B cell (primary cell): ENCODE measurements around a stretch of chr9.

GRCh38 chr9:114168391-114169209 is 13.3 kb downstream of the COL27A1 start:
- PRO-cap = no peak
- CAGE, long polyA plus RNA = no peak

- PRO-cap = no peak
- CAGE, long polyA plus RNA = no peak
These were observed 80.9 kb upstream of the ORM1 start for GRCh38 chr9:114241858-114242503.

DNA sequence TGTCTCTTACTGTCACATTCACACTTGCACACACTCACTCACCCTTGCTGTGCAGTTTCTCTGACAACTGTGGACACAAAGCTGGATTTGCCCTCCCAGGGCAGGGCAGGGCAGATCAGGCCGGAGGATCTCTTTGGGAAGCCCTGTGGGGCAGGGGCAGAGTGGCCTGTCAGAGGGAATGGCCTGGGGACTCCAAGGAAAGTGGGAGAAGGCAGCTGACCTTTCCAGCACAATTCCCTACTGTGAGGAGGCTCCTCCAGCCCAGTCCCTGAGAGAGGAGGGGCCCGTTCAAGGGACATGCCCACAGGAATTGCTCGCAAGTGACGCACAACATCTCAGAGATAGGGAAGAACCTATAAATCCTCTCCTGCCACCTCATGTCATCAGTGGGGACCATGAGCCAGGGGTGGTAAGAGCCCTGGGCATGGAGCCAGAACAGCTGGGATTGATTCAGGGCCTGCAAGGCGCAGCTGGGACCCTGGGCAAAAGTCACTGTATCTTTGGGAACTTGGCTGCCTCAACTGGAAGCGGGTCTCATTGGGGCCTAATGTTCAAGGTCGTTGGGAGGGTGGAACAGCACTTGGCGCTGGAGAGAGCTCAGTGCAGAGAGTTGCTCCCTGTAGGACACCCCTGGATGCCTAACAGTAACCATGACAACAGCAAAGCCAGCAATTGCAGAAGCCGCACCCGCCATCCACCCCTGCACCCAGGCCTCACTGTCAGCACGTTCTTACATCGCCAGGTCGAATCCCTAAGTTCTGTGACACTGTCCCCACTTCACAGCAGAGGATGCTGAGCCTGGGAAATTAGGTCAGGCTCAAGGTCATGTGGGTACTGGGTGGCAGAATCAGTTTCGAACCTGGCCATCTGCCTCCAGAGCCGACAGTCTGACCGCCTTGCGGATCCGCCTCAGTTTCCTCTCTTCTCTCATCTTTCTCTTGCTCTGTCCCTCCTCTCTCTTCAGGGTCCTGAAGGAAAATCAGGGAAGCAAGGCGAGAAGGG is 41.3 kb upstream of the ORM1 start:
- PRO-cap = no peak
- CAGE, long polyA plus RNA = no peak

DNA sequence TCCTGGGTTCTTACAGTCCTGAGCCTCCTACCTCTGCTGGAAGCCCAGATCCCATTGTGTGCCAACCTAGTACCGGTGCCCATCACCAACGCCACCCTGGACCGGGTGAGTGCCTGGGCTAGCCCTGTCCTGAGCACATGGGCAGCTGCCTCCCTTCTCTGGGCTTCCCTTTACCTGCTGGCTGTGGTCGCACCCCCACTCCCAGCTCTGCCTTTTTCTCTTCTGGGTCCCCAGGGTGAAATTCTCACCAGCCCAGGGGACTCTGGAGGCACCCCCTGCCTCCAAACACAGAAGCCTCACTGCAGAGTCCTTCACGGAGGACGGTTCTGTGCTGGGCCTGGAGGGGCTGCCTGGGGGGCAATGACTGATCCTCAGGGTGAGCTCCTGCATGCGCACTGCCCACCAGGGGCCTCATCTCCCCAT is 256 bp downstream of the ORM2 start:
- PRO-cap = no peak
- CAGE, long polyA plus RNA = no peak

DNA sequence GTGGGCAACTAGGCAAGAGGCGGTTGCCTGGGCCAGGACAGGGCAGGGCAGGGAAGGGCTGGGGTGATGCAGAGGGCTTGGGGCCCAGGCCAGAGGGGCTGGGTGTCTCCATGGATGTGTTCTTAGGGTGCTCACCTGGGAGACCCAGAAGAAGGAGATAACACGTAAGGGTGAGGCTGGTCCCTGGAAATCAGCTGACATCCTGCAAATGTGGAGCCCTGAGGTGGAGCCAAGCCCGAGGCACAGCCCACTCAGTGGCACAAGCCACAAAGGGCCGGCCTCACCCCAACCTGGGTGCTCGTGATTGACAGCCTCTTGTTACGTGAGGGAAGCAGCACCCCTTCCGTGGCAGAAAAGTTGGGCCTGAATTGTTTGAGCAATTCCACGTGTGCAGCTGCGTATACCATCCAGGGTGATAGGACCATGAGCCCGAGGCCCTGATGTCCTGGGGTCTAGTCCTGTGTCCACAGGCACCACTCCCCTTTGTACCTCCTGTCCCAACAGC is 4.7 kb downstream of the ORM2 start:
- PRO-cap = no peak
- CAGE, long polyA plus RNA = no peak

GRCh38 chr9:114351688-114351965 is 22.0 kb downstream of the ORM2 start:
- PRO-cap = no peak
- CAGE, long polyA plus RNA = no peak

- PRO-cap = no peak
- CAGE, long polyA plus RNA = no peak
These were observed 24.3 kb downstream of the AKNA start for GRCh38 chr9:114363458-114363882.

DNA sequence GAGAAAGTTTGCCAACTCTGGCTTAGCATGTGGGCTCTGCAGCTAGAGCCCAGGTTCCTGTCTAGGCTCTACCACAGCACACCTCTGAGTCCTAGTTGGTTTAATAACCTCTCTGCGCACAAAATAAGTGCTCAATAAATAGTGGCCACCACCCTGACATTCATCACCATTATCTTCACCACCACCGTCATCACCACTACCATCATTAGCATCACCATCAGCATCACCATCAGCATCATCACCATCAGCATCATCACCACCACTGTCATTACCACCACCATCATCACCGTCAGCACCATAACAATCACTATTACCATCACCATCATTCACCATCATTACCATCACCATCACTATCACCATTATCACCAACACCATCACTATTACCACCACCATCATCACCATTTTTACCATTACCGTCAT is 18.3 kb downstream of the AKNA start:
- PRO-cap = no peak
- CAGE, long polyA plus RNA = no peak

DNA sequence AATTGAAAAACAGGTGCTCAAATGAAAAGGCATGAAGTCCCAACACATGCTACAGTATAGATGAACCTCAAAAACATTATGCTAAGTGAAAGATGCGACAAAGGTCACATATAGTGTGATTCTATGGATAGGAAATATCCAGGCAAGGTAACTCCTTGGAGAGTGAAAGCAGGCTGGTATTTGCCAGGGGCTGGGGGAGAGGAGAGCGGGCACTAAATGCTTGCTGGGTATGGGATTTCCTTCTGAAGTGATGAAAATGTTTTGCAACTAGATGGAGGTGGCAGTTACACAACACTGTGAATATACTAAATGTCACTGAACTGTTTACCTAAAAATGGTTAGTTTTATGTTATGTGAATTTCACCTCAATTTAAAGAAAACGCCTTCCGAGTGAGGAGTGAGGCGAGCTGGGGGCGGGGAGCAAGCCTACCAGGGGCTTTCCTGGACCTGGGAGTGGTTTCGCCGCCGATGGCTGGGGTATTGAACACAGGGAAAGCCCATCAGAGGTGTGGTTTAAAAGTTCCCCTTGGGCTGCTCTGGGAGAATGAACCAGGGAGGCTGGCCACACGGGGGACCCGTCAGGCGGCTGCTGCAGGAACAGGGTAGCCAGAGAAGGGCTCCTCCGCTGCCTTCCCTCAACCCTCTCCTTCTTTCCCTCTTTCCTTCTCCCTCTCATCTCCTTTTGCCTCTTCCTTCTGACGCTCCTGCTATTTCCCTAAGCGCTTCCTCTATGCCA is 5.0 kb downstream of the AKNA start:
- PRO-cap = bidirectional peak, plus-strand start at position 574 of the sequence, minus-strand start at position 335 of the sequence
- CAGE, long polyA plus RNA = no peak

- PRO-cap = no peak
- CAGE, long polyA plus RNA = no peak
These were observed 740 bp downstream of the AKNA start for GRCh38 chr9:114386997-114387486.

DNA sequence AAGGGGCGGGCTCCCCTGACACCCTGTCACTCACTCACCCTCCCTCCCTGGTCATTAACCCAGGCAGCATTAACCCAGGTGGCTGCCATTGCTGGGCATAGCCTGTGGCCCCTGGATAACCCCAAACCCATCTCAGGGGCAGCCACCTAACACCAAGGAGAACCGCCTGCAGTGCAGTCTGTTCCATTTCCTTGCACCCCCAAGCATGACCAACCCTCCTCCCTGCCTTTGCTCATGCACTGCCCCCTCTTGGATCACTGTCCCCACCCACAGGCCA is 2.2 kb upstream of the AKNA start:
- PRO-cap = no peak
- CAGE, long polyA plus RNA = no peak

DNA sequence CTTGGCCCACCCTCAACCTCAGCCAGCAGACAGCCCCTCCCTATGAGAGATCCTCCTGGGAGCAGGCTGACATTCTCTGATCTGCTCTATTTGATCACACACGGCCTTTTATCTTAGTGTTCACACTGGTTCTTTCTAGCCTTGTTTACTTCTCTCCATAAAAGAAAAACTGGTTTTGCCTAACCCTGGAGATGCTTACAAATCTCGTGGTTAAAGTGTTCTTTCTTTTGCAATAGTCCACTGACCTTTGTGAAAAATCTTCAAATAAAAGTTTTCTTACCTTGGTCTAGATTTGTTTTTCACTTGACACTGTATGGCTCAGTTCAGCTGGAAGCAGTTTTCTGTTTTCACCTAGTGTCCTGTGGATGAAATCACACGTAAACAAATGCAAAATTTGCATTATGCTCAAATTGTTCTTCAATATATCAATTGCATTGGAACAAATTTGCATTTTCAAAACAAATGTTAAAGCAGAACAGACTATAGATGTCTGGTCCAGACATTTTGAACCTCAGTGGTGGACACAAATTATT is 29.1 kb upstream of the ATP6V1G1 start:
- PRO-cap = no peak
- CAGE, long polyA plus RNA = no peak

GRCh38 chr9:114600895-114601484 is 10.1 kb upstream of the TMEM268 start:
- PRO-cap = unidirectional peak, plus-strand start at chr9:114601025
- CAGE, long polyA plus RNA = no peak

DNA sequence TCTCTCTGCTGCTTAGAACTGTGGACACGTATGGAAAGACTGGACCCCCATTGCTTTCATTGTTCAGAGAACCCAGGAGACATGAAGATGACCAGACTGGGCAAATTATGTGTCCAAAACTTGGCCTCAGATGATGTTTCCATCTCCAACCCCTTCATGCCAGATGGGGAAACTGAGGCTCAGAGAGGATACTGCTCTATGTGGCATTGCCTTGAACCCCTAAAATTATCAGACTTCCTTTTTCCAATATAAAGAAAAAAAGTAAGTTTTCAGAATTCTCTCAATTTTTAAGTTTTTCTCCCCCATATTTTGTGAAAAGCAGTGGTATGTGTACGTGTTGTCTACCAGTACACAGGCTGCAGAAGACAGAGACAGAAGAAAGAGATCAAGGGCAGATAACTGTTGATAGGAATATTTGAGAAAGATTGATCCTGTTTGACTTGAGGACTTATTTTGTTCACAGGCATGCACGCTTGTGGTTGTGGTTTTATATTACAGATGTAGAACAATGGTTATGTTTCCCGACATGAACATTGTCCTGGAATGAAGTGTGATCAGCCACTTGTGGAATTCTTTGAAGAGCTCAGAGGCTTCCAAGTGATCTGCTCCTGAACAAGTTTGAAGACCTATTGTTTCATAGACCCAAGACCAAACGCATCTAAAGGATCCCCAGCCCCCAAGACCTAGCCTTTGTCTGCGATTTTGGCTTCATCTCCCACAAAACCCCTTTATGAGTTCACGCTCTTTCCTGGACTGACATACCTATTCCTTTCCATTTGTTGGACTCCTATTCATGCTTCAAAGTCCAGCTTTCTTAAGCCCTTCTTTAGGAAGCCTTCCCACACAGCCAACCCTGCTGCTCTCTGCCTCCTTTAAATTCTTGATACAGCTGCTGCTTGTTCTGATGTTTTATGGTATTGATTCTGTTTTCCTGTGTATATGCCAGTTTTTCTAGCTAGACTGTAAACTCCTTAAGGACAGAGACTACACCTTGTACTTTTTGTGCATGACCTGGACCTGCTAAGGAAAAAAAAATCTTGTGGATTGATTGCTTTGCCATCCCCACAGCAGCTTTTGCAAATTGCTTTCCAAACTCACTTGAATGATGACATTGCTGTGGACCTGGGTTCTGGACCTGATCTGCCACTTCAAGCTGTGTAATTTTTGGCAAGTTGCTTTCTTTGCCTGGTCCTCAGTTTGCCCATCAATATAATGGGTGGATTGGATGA is 13.6 kb downstream of the TEX53 start:
- PRO-cap = no peak
- CAGE, long polyA plus RNA = no peak

DNA sequence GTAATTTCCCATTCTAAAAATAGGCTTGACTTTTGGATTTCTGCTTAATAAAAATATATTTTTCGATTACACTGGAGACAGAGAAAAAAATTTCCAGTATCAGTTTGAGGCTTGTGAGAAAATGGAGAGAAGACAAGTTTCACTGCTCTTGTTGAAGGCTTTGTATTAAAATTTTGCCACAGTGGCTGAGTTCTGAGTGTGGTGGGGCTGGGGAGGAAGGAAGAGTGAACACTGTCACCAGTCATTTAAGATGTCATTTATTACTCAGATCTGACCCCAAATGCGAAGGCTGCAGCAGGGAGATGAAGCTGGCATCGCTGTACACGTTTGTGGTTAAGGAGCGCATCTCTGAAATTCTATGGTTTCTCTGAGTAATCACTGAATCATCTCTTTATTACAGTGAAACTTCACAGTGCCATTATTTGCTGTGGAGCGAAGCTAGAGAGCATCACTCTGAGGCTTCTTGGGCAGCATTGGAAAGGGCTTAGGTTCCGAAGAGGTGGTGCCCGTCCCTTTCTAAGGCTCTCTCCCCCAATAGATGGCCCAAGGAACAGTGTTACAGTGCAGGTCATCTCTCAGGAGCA is 9.0 kb upstream of the TEX48 start:
- PRO-cap = no peak
- CAGE, long polyA plus RNA = no peak

- PRO-cap = no peak
- CAGE, long polyA plus RNA = no peak
These were observed 163.9 kb upstream of the TNC start for GRCh38 chr9:115281861-115282346.

GRCh38 chr9:116395258-116395768 is 241.7 kb downstream of the PAPPA start:
- PRO-cap = no peak
- CAGE, long polyA plus RNA = no peak

DNA sequence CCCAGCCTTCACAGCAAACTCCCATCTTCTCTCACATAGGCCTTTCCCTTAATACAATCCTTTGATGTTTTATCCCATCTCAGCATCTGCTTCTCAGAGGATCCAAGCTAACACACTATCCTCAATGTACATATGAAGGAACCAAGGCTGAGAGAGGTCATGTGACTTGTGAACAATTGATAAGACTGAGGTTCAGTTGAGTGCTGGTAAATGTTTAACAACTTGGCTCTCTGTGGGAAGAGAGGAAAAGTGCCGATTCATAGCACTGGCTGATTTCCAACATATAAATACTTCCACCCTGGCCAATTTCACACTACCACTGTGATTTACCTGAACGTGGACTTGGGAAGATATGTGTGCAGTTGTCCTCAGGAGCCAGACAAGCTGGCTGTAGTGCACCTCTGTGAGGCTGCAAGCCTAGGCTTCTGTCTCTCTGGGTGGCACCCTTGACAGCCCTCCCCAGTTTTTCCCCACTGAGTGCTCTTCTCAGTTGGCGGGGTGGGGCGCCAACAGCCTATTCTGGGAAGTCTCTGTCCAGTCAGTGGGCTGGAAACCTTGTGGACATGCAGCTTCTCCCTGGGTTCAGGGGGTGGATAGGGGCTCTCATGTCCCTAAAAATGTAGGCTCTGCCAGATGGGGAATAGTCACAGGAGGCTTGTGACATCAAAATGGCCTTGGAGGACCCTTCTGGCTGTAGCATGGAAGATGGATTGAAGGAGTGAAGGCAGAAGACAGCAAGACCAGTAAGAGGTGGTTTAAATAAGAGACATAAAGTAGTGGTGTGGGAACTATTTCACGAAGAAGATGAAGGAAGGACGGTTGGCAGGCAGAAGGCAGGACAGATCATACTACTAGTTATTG is 120.0 kb upstream of the TRIM32 start:
- PRO-cap = no peak
- CAGE, long polyA plus RNA = no peak

DNA sequence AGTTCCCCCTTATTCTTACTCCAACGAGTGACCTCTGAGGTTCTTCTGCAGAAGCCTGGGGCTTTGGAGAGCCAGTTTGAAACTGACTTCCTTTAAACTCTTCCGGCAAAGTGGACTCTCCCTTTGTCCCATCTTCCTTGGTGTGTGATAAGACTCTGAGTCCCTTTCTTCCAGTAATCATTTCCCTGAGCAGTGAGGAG is 137.6 kb upstream of the ASTN2 start:
- PRO-cap = no peak
- CAGE, long polyA plus RNA = no peak

DNA sequence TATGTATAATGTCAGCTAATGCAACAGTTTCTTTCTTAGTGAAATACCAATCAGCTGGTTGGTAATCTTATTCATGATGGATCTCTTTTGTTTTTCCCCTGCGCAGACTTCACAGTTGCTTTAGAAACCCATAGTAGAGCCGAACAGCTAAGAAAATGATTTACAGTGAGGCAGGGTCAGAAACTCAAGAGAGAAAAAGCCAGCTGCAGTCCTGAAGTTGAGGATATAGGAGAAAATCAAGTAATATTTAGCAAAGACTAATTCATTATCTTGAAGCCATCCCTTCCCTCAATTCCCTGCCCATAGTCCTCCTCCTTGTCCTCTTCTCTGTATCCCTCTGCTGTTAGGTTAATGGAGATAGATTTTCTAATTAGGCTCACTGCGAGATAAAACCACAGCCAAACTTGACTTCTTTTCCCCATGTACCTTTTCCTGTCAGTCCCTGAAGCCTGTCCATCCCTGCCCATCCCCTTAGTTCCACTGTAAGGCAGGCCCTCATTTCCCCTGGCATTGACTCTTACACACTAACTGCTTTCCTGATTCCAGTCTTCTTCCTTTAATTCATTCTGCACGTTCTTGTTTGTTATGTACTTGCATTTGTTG is 1.1 kb downstream of the TLR4 start:
- PRO-cap = no peak
- CAGE, long polyA plus RNA = no peak